Measurements from ENCODE around the genes BRWD1, LCA5L and B3GALT5.

DNA sequence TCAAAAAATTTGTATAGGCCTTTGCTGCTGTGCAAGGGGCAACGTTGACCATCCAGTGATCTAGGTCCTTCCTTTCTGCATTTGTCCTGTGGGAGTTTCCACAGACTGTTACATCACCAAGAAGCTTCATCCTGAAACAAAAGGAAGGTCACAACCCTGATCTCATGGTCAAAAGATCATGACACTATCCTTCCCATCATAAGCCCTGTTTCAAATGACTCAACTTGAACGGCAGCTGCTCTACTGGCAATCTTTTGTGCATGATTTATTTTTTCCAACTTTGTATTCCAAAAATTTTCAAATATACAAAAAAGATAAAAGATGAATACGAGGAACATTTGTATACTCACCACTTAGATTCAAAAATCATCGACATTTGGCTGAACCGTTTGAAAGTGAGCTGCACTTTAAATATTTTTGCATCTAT lies 74.5 kb downstream of the ETS2 start:
- CAGE, long polyA plus RNA, result no peak
- RRBS, result no CpG with 5 or more reads among the region's 5 CpGs

- CAGE, long polyA plus RNA, result no peak
- RRBS, result no CpG with 5 or more reads among the region's 12 CpGs
Observed at GRCh38 chr21:38905165-38905981, 99.6 kb downstream of the ETS2 start.

DNA sequence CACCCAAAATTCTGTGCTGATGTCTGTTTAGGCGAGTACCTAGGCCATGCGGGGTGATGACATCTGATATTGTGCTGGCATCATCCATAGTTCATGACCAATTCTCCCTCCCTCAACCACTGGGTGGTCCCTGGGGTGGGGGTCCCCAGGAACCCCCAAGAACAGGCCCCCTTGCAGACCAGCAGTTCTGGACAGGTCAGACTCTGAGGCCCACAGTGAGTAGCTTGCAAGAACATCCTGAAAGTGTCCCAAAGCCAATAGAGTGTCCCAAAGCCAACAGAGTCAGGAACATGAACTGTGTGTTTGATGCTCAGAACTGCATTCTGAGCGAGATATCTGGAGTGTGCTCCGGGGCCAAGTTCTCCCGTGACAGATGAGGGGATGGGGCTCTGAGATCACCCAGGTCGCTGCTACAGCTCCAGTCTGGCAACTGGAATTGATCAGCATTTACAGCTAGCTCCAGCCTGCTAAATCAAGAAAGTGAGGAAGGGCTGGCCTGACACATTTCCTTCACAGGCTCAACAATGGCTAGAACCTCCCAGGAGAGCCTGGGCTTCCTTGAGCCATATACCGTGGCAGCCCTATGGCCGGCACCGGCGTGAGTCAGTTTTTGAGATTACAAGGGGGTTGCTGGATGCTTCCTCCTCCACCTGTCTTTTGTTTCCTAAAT lies 104.0 kb downstream of the ETS2 start:
- CAGE, long polyA plus RNA, result no peak
- RRBS, result no CpG with 5 or more reads among the region's 10 CpGs

- CAGE, long polyA plus RNA, result no peak
- RRBS, result no CpG with 5 or more reads among the region's 38 CpGs
Observed at GRCh38 chr21:38912761-38913823, 107.4 kb downstream of the ETS2 start.

DNA sequence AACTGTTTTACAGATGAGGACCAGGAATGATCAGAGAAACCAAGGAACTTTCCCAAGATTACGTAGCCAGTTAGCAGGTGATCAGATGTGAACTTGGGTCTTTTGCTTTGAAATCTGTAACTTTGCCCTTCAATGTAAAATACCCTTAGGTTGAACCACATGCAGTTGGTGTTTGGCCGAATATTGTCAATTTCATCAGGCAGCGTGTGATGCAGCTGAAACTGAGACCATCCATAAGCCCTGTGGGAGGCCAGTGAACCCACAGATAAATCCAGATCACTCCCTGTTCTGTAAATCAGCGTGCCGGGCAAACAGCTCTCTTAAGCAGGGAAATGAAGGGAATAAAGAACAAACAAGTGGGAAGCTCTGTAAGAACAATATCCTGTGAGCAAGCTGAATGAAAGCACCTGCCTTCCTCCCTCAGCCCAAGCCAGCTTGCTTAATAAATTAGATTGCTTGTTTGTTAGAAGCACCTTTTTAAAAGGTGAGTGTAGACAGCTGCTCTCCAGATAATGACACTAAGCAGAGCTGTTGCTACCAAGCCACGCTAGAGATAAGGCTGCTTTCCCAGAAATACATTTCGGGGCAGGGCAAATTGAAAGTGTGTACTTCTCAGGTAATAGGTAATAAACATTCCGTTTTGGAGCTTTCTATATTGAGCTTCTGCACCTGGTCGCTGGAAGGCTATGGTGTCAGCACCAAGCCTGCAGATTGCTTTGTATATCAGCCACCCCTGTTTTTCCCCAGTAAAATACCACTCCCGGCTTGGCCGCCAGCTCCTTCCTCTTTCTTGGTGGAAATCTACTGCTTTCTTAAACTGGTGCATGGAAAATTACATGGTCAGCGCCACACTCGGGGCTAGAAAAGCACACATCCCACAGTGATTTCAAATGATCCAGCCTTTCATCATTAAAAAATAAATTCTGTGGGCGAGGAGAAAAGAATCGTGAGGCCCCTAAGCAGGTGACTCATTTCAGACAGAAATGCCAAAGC lies 151.1 kb downstream of the ETS2 start:
- CAGE, long polyA plus RNA, result no peak
- RRBS, result no CpG with 5 or more reads among the region's 15 CpGs

DNA sequence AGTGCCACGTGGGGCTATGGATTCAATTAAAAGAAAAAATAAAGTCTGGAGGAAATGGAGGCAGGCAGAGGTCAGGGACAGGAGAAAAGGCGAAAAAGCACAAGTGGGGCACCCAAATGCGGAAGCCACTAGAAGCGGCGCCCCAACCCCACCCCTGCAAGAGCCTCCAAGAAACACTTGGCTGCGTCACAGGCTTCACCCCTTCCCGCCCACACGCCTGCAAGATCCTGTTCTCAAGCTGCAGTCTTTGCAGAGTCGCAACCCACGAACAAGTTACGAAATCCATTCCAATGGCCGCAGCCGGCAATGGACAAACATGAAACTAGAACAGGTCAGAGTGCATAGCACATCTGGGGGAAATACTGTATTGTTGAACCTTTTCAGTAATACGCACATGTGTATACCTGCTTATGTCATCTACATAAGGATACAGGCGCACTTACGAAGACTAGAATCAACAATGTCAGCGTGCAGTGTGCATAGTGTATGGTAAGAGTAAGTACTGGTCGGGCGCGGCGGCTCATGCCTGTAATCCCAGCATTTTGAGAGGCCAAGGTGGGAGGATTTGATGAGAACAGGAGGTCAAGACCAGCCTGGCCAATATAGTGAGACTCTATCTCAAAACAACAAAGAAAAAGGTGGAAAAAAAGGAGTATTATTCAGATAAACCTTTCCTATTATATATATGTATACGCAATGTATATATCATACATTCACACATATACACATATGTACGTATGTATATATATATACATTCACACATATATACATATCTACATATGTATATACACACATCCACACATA lies 103.5 kb downstream of the PSMG1 start:
- CAGE, long polyA plus RNA, result no peak
- RRBS, result no CpG with 5 or more reads among the region's 23 CpGs

DNA sequence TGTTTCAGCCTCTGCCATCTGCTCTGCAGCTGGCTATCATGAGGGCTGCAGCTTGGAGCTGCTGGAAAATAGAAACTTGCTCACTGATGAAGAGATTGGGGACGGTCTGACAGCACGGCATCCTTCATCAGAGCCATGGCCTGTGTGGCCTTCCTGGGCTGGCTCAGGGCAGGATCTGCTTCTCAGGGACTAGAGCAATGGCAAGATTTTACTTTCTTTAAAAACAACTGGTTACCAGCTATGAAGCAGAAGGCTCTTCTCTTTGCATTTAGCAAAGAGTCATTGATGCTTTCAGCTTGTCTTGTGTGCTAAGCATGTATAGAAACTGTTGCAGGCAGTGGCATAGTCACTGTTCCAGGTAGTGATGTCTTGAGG lies 41.5 kb downstream of the PSMG1 start:
- CAGE, long polyA plus RNA, result no peak
- RRBS, result no CpG with 5 or more reads among the region's 2 CpGs

GRCh38 chr21:39187010-39187699 lies 3.9 kb upstream of the PSMG1 start:
- CAGE, long polyA plus RNA, result no peak
- RRBS, result no CpG with 5 or more reads among the region's 6 CpGs

- CAGE, long polyA plus RNA, result no peak
- RRBS, result no CpG with 5 or more reads among the region's 9 CpGs
Observed at GRCh38 chr21:39283547-39284875, 29.4 kb downstream of the BRWD1 start.

GRCh38 chr21:39313152-39314200 lies at the start of gene BRWD1:
Gene BRWD1, minus strand, starts transcription at chr21:39313632.
- CAGE, long polyA plus RNA, result no peak
- RRBS, result 2% methylated on average over 54 of the region's 141 CpGs

DNA sequence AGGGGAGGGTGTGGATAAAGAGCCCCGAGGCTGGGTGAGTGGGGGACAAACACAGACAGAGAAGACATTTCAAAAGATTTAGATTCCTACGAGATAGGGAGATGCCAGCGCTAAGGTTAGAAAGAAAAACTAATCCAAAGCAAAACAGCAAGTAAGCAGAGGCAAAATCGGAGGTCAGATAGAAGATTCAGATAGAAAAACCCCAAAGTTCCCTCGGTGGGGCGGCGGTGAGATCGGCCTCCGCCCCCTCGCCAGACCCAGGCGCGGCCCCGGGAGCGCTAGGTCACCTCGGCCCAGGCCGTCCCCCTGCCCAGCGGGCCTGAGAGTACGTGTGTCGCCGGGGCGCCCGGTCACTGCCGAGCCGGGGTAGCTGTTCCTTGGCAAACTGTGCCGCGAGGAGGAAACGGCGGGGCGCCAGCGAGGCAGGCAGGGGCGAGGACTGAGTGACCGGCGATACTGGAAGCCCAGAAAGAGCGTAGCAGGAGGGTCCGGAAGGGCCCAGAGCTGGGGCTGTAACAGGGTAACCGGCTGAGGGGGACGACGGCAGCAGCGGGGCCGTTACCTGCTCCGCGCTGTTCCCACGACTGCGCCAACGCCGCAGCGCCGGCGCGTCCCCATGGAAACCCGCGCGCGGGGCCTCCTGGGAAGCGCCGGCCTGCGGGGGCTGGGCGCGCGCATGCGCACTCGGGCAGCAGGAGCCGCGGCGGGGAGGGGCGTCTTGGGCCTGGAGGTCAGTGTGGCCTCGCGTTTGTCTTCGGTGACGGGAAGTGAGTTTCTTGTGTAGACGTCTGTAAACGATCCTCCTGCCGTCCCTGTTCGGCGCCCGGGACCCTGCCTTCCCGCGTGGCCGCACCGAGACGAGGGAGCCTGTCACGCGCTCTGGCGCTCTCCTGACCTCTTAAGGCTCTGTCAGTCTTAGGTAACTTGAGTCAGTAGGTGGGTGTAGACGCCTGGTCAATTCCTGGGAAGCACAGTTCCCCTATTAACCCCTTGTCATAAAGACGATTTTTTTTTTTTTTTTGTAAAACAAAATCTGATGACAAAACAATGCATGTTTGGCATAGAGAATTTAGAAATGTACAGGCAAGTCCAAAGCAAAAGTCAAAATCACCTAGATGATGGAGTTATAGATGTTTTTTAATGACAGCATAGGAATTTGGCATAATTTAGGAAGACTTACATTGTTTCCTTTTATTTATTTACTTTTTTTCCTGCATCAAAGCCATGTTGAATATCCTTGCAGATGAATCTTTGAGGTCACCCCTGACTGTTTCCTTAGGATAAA lies at the start of gene LCA5L:
TSS of gene LCA5L (minus strand) at position 616 of the 1,285 bp plus-strand sequence.
- CAGE, long polyA plus RNA, result start-site peak on the plus strand centred at position 702 of the sequence, 39 bp wide, 19 and 20 reads in 2 replicates
- RRBS, result 2% methylated on average over 36 of the region's 86 CpGs

GRCh38 chr21:39612376-39613533 lies at the start of gene B3GALT5:
Gene B3GALT5, plus strand, starts transcription at chr21:39612940.
- CAGE, long polyA plus RNA, result no peak
- RRBS, result 3% methylated on average over 32 of the region's 94 CpGs

GRCh38 chr21:39660532-39661028 lies 47.8 kb downstream of the B3GALT5 start:
- CAGE, long polyA plus RNA, result no peak
- RRBS, result no CpG with 5 or more reads among the region's 14 CpGs

DNA sequence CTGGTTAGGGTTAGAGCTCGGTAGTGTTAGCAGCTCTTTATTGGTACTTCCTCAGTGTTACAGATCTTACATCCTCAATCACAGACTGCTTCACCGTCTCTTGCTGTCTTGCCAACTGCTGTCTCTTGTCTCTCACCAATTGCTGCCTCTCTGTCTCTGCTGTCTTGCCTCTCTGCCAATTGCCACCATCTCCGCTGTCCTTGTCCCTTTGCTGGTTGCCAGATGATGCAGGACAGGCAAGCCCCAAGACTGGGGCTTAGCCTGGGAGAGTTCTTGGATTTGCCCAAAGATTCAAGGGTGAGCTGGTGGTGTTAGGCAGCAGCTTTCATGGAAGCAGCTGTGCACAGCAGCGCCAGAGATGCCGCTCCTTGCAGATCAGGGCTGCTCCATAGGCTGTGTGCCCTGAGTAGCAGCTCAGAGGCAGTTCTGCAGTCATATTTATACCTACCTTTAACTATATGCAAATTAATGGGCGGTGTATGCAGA lies 18.5 kb downstream of the BACE2 start:
- CAGE, long polyA plus RNA, result no peak
- RRBS, result no CpG with 5 or more reads among the region's 6 CpGs

DNA sequence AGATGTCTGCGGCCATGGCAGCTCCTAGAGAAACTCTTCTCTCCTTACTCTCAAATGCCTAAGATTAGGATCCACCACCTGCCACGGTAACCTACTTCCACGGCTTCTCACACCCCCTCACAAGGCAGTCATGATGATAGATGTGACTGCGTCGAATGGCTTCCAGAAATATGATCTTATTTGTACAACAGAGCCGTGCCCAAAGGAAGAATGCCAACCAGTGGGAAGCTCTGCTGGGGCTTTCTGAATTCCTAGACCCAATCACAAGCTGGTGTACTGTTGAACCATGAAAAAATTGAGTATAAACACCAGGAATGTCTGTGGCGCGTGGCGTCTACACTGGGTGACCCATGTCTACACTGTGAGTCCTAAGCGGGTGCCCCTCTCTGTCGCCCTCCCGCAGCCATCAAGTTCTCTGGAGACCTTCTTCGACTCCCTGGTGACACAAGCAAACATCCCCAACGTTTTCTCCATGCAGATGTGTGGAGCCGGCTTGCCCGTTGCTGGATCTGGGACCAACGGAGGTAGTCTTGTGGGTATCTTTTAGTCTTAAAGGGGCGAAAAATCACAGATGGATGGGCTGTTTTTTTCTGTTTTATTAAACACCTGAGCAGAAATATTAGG lies 73.6 kb downstream of the BACE2 start:
- CAGE, long polyA plus RNA, result no peak
- RRBS, result no CpG with 5 or more reads among the region's 18 CpGs

GRCh38 chr21:41368465-41368735 lies 6.6 kb downstream of the MX2 start:
- CAGE, long polyA plus RNA, result no peak
- RRBS, result no CpG with 5 or more reads among the region's 4 CpGs

DNA sequence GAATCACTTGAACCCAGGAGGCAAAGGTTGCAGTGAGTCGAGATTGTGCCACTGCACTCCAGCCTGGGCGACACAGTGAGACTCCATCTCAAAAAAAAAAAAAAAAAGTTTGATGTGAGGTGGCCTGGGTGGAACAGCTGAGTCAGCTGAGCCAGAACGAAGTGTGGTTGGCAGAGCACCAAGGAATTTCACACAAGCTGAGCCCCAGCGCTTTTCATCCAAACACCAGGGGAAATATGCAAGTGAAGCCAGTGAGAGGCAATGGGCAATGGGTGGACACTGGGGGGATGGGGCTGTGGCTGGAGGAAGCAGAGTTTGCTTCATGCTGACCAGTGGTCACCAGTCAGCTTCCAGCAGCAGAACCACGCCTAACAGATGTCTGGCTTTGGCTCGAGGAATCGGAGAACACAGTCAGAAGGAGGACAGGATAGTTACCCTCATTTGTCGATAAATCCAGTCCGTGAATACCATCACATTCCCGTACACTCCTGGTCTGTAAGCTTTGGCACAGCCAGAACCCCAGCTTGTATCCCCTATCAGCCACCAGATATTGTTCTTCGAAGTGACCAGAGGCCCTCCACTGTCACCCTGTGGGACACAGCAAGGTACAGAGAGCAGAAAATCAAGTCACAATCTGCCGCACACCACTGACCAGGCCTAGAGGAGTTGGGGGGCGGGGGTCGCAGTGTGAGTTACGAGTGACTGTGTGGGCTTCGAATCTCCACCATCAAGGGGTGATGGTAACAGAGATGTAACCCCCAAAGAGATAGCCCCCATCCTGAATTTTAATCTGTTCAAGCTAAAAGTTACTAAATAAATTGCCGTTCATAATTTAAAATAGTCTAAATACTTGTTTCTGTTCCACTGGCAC lies 40.4 kb downstream of the TMPRSS2 start:
- CAGE, long polyA plus RNA, result no peak
- RRBS, result no CpG with 5 or more reads among the region's 17 CpGs

GRCh38 chr21:41489330-41489728 lies 18.6 kb downstream of the TMPRSS2 start:
- CAGE, long polyA plus RNA, result no peak
- RRBS, result no CpG with 5 or more reads among the region's 7 CpGs

DNA sequence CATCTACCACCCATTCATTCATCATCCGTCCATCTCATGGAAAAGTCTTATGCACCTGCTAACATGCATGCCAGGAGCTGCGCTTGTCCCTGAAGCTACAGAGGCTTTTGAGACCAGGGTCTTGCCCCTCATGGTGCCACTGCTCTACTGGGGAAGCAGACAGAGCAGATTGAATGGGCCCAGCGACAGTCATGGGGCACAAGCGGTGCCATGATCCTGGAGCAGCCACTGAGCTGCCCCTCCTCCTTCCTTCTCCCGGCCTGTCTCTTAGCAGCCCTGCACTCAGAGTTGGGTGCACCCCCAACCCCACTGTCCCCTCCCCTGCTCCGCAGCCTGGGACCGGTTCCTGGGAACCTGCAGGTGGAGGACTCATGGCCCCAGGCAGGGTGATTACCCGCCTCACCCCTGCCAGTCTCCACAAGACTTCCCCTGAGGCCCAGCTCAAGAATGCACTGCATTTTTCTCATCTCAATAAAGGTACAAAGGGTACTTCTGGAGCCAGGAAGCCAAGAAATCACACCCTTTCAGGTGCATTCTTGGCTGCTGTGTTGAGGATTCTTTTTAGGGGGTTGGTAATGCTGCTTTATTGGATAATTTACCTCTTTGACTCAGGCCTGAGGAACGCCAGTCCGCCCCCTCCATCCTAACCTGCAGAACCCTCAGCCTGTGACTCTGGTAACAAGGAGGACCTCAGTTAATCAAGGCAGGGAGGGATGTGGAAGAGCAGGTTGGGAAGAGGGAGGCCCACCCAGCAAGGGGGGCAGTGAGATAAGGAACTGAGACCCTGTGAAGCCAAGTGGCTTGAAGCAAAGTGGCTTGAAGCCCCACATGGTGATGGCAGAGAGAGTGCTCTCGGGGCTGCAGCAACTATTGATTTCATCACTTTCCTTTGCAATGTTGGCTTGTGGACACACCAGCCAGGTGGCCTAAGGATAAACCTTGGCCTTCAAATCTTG lies 126.3 kb upstream of the TMPRSS2 start:
- CAGE, long polyA plus RNA, result no peak
- RRBS, result 72% methylated on average over 3 of the region's 11 CpGs

DNA sequence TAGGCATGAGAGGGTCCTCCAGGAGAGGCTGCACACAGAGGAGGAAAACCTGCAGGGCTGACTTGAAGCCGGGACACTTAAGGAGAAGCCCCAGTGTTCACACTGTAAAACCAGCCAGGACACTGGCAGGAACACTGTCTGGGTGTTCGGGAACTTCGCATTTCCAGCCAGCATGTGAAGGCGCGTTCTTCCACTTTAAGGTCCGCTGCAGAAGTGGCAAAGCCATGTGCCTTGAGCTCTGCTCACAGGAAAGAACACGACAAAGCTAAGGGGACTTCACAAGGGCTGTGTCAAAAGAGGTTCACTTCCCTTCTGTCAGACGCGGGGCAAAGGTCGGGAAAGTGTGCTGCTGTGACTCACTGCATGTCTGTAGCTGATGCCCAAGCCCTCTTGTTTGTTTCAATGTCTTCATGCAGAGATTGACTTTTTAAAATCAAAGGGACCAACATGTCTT lies 102.8 kb downstream of the RIPK4 start:
- CAGE, long polyA plus RNA, result no peak
- RRBS, result no CpG with 5 or more reads among the region's 10 CpGs

All from AG04450 (cell line).